Lower leg skin (tissue), 2 donors: ENCODE measurements around a stretch of chr12.

- PRO-cap, result no peak
- RAMPAGE, long total RNA, 2 experiments, result no peak in any of the 2 experiments
Measured at GRCh38 chr12:124742498-124743122, 121.1 kb downstream of the SCARB1 start.

DNA sequence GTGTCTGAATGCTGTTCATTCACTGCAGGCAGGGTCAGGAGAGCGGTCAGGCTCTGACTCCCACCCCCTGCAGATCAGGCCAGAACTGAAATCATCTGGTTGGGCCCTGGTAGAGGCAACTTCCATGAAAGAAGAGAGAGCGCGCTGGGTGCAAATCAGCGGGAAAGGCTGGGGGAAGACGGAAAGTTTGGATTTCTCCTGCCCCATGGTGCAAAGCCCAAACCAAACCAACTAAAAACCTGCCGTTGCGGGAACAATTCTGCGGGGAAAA, 1539.5 kb downstream of the TMEM132B start:
- PRO-cap, result unidirectional peak, plus-strand start at position 135 of the sequence
- RAMPAGE, long total RNA, 2 experiments, result no peak in any of the 2 experiments

DNA sequence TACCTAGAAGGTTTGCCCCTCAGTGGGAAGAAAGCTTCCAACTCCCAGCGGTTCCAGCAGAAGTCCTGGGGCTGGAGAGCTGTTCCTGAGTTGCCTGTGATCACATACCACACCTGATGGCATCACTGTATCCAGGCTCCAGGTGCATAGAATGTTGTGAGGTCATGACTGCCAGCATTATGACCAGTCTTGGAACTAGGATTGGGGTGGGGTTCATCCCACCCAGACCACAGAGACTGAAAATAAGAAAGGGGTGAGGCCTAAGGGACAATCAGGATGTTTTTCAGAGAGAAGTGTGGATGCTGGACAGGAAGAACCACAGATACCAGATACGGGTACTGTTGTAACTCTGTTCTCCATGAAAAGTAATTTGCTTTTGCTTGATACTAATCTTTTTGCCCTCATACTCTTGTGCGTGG, 1530.1 kb upstream of the TMEM132C start:
- PRO-cap, result no peak
- RAMPAGE, long total RNA, 2 experiments, result no peak in any of the 2 experiments

- PRO-cap, result no peak
- RAMPAGE, long total RNA, 2 experiments, result no peak in any of the 2 experiments
Measured at GRCh38 chr12:127283956-127284590, 982.9 kb upstream of the TMEM132C start.

DNA sequence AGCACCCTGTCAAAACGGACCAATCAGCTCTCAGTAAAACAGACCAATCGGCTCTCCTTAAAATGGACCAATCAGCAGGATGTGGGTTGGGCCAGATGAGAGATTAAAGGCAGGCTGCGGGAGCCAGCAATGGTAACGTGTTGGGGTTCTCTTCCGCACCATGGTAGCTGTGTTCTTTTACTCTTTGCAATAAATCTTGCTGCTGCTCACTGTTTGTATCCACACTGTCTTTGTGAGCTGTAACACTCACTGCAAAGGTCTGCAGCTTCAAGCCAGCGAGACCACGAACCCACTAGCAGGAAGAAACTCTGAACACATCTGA, 282.9 kb upstream of the TMEM132C start:
- PRO-cap, result no peak
- RAMPAGE, long total RNA, 2 experiments, result no peak in any of the 2 experiments

DNA sequence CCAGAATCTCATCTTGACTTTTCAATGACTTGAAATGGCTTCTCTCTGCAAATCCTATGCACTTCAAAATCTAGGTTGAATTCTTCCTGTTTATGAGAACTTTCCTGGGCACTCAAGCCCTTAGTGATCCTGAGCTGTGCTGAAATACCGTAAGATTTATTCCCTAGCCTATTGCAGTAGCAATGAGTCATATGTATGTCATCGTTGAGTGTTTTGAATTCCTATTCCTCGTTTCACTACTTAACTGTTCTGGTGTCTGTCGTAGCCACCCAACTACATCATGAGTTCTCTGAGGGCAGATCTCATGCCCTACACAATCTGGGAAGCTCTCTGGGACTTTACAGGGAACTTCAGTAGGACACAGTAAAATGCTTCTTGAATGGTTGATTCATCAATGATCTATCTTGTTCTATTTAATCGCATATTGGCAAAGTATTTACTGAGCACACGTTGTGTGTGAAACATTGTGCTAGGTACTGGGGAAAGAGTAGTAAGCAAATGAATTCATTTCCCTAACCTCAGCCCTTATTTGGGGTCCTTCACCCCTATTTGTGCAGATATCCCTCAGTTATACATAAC, 190.7 kb upstream of the TMEM132C start:
- PRO-cap, result no peak
- RAMPAGE, long total RNA, 2 experiments, result no peak in any of the 2 experiments

DNA sequence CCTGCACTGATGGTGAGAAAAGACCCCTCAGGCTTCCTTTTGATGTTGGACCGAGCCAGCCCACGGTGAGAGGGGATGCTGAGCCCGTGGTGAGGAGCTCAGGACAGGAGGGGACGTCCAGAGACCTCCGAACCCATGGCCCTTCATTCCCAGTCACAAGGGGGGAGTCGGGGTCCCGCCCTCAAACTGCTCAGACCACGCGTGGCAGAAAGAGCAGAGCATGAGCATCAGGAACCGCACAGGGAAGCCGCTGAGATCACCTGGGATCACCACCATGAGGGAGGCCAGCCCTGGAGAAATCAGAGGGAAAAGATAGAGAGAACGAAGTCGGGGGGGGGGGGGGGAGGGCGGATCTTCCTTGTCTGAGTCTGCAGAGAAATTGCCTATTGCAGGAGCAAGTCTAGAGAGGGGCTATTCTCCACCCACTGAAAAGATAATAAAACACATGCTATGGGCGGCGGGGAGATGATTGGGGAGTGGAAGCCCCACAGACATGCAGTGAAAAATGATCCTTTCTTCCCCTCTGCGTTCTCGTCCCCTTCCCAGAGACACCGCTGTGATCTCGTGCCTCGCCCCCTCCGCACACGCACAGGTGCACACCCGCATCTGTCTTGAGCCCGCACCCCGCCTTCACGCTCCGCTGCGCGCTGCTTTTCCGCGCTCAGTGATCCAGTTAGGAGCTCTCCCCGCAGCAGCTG, 850 bp upstream of the TMEM132C start:
- PRO-cap, result unidirectional peak, plus-strand start at position 468 of the sequence
- RAMPAGE, long total RNA, 2 experiments, result no peak in any of the 2 experiments

DNA sequence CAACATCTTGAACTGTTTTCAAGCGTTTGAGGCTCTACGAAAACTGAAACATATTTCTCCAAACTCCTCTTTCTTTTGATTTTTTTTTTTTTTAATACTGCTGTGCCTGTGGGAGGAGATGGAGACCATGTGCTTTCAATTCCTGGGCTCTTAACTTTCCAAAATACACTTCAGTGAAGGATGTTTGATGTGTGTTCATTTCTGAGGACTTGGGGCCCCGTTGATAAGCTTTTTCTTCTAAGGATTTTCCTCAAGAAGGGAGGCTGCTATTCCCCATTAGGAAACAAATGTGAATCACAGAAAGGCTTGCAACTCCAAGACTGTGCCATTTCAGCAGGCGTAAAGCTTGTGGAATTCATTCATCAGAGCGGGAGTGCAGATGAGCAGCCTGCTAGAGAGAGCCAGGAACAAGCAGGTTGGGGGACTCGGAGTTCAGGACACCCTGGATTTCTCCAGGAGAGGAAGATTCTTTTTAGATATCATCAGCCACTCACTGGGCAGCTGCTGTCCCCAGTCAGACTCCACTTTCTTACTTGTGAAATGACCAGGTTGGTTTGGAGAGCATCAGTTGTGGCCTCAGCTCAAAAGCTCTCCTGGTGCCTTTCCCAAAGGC, 94.7 kb downstream of the TMEM132C start:
- PRO-cap, result no peak
- RAMPAGE, long total RNA, 2 experiments, result no peak in any of the 2 experiments

- PRO-cap, result no peak
- RAMPAGE, long total RNA, 2 experiments, result no peak in any of the 2 experiments
Measured at GRCh38 chr12:128795442-128796358, 28.1 kb downstream of the SLC15A4 start.

- PRO-cap, result no peak
- RAMPAGE, long total RNA, 2 experiments, result no peak in any of the 2 experiments
Measured at GRCh38 chr12:128813103-128813760, 10.5 kb downstream of the SLC15A4 start.

DNA sequence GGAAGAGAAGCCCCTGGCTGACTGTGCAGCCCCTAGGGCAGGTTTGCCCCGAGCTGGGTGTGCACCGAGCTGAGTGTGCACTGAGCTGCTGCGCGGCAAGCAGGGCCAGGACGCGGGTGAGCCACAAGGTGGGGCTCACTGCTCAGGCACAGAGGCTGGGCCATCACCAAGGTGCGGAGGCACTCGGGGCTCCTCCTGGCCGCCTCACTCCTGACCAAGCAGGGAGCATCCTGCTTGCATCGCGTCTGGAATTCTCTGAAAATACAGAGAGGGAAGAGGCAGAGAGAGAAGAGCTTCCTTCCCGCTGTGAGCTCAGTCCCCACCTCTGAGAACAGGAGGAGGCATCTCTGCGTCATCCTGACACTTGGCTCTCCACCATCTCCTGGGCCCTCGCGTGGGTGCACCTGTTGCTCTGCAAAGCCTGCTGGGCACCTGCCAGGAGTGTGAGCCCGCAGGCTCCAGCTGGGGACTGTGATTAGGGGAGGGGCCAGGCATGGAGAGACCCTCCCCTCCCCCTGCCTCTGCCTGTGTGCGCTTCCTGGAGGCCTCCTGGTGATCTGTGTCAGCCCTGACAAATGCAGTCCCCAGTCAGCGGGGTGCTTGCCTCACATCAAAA, 116.3 kb downstream of the GLT1D1 start:
- PRO-cap, result no peak
- RAMPAGE, long total RNA, 2 experiments, result no peak in any of the 2 experiments

DNA sequence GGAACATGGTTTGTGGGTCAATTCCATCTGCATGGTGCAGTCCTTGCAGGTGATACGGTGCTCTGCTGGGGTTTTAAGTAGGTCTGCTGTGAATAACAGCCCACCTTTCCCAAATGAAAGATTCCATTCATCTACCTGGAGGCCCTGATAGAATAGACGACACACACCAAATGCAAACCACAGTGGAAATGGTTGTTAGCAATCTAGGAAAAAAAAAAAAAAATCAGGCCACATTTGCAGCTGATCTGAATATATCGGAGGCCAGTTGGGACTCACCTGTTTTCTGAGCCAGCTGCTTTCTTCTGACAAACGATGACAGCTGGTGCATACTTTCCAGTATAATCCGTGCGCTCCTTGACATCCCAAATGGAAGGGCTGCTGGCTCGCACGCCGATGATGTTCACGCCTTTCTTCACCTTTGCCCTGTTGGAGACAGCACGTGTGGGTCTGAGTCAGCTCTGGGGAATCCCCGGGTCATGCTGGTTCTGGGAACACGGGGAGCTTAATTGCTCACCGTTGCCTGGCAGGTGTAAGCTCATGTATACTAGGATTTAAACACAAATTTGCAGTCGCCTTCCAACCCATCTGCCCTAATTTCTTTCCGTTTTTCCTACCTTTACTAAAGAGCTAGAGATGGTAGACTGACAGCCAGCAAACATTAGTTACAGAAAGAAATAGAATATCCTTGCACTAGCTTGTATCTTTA, 372.9 kb downstream of the TMEM132D start:
- PRO-cap, result no peak
- RAMPAGE, long total RNA, 2 experiments, result no peak in any of the 2 experiments

DNA sequence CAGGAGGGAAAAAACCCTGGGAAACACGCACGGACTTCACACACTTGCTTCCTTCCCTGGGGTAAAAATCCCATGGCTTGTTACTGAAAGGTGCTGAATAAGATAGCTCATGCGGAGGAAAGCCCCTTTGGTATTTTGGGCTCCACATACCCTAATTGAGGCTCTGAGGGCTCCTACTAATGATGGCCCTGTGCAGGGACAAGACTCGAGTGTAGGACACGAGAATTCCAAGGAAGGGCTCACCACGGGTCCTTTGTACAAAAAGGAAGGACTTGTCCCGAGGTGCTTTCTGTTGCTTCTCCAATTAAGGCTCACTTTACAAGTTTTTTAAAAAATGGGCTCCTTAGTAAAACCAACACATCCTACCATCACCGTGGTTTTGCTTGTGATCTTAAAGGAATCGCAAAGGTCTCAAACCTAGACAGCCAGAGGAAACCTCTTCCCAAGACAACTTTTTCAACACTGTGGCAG, 1.0 kb upstream of the RIMBP2 start:
- PRO-cap, result no peak
- RAMPAGE, long total RNA, 2 experiments, result no peak in any of the 2 experiments

- PRO-cap, result unidirectional peak, minus-strand start at chr12:130722349
- RAMPAGE, long total RNA, 2 experiments, result no peak in any of the 2 experiments
Measured at GRCh38 chr12:130722244-130722443, 6.0 kb upstream of the RIMBP2 start.

DNA sequence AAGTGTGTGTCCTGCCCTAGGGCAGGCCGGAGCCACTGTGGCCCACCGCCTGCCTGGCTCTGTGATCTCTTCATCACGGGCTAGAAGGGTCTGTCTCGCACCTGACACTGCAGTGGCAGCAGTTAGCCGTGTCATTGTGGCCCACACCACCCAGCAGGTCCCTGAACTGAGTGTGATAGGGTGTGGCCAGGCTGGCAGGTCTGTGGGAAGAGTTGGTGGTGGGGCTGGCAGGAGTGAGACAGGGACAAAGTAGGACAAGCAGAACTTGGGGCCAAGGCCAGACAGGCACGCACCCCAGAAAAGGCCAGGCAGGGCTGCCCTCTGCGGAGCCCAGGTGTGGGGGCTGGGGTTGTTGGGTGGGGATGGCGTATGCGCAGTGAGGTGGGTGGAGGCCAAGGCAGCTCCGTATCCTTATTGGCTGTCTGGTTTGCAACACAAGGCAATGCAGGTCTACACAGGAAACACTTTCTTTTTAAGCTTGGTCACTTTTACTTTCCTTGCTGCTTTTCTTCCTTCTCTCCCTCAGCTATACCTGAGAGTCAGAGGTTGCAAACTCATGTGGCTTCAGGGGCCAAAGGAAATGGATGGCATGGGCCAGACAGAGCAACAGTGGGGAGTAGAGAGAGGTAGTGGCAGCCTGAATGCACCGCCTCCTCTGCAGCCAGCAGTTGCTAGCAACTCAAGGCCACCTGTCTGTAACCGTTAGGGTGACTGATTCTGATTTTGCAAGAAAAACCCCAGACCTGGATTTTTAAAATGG, 41.4 kb downstream of the ADGRD1 start:
- PRO-cap, result no peak
- RAMPAGE, long total RNA, 2 experiments, result no peak in any of the 2 experiments

- PRO-cap, result no peak
- RAMPAGE, long total RNA, 2 experiments, result no peak in any of the 2 experiments
Measured at GRCh38 chr12:131011088-131011362, 57.3 kb downstream of the ADGRD1 start.

DNA sequence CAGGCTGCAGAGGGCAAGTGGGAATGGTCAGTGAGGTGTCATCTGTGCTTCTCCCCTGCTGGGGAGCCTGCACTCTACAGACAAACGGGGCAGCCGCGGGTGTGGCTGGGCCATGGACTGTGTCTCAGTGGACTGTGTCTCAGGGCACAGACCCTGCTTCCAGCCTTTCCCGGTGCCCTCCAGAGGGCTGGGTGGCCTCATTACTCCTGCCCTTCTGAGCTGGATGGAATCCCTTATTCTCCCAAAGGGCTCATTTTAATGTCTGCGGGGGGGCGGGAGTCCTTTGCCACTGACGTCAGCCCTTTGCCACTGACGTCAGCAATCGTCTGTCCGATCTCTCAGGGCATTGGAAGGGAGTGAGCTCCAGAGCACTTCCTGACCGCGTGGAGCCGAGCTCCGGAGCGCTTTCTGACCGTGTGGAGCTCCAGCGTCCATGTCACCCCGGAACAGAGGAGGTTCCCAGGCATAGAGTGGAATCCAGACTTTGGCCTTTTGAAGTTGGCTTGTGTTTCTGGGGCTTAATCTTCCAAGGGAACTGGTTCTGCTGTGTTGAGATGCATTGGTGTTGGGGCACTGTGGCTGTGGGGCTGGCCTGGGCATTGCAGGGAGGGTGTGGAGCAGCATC, 72.5 kb downstream of the ADGRD1 start:
- PRO-cap, result no peak
- RAMPAGE, long total RNA, 2 experiments, result no peak in any of the 2 experiments

GRCh38 chr12:131129314-131129665, 175.6 kb downstream of the ADGRD1 start:
- PRO-cap, result no peak
- RAMPAGE, long total RNA, 2 experiments, result no peak in any of the 2 experiments

- PRO-cap, result no peak
- RAMPAGE, long total RNA, 2 experiments, result no peak in any of the 2 experiments
Measured at GRCh38 chr12:131267977-131268428, 314.3 kb downstream of the ADGRD1 start.

GRCh38 chr12:131604296-131605002, 106.4 kb upstream of the SFSWAP start:
- PRO-cap, result no peak
- RAMPAGE, long total RNA, 2 experiments, result no peak in any of the 2 experiments